ENCODE data around the genes SPACA6, ZNF432, ZNF415 and ZNF665.

GRCh38 chr19:51507794-51508243, 6.2 kb upstream of the SIGLEC12 start:
- RRBS, 2 experiments, result no CpG with 5 or more reads among the region's 4 CpGs

- RRBS, 2 experiments, result no CpG with 5 or more reads among the region's 17 CpGs
Measured at GRCh38 chr19:51693138-51694261, at the start of gene SPACA6. Gene SPACA6, plus strand, starts transcription at chr19:51693330.

DNA sequence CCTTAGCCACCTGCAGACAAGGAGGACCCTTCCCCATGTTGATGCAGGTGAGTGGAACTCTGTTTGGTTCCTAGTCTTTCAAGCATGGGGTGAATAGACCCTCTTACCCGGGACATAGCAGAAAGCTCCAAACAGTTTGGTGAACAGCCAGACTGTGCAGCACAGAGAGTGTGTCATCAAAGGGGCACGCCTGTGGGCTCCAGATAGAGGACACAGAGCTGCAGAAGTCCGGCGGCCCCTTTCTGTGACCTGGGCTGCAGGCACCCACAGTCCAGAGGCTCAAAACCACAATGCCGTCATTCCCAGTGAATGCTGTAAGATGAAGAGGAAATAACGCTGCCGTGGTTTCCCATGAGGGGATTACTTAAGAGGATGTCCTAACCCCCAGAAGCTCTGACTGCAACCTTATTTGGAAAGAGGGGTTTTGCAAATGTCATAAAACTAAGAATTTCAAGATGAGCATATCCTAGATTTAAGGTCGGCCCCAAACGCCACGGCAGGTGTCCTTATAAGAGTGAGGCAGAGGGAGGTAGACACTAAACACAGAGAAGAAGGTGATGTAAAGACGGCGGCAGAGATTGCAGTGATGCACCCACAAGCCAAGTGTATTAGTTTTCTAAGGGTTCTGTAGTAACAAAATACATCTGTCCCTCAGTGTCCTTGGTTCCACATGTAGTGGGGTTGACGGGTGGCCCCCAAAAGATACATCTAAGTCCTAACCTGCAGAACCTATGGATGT, 12.3 kb upstream of the HAS1 start:
- RRBS, 2 experiments, result 0% methylated on average over 2 of the region's 13 CpGs

- RRBS, 2 experiments, result no CpG with 5 or more reads among the region's 3 CpGs
Measured at GRCh38 chr19:52046683-52047352, 1.8 kb downstream of the ZNF432 start.

- RRBS, 2 experiments, result under 1 to 2% methylated on average over 10 of the region's 60 CpGs
Measured at GRCh38 chr19:52048479-52049545, at the start of gene ZNF432. Gene ZNF432, minus strand, starts transcription at chr19:52048838.

DNA sequence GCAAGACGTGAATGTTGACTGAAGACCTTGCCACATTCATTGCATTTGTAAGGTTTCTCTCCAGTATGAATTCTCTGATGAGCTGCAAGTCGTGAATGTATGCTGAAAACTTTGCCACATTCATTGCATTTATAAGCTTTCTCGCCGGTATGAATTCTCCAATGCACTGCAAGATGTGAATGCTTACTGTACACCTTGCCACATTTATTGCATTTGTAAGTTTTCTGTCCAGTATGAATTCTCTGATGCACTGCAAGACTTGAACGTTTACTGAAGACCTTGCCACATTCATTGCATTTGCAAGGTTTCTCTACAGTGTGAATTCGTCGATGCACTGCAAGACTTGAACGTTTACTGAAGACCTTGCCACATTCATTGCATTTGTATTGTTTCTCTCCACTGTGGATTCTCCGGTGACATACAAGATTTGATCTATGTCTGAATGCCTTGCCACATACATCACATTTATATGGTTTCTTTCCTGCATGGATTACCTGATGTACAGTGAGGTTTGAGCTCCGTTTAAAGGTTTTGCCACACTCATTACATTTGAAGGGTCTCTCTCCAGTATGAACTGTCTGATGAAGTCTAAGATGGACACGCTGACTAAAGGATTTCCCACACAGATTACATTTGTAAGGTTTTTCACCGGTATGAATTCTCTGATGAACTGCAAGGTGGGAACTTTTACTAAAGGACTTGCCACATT, 20.2 kb upstream of the ZNF841 start:
- RRBS, 2 experiments, result no CpG with 5 or more reads among the region's 12 CpGs

DNA sequence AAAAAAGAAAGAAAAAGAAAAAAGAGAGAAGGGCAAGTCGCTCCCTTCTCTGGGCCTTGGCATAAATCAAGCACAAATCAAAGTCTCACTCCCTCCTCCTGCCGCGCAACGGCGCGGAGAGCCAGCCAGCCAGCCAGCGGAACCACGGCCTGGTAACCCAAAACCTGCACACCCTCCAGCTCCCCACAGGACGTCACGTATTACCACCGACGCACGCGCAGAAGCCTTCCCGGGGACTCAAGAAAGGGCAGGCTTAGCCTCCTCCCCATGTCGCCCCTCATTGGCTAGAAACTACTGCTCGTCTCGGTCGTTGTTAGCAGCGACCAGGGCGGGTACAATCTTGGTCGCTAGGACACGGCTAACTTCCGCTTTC, 400 bp upstream of the PPP2R1A start:
- RRBS, 2 experiments, result no CpG with 5 or more reads among the region's 24 CpGs

DNA sequence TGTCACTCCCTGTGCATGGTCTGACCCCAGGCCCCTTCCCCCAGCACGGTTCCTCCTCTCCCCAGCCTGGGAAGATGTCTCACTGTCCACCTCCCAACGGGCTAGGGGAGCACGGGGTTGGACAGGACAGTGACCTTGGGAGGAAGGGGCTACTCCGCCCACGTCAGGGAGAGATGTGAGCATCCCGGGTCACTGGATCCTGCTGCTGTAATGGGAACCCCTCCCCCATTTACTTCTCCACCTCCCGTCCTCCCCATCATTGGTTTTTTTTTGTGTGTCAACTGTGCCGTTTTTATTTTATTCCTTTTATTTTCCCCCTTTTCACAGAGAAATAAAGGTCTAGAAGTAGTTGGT, 36.2 kb downstream of the PPP2R1A start:
- RRBS, 2 experiments, result no CpG with 5 or more reads among the region's 8 CpGs

- RRBS, 2 experiments, result no CpG with 5 or more reads among the region's 9 CpGs
Measured at GRCh38 chr19:52228076-52228748, 38.4 kb downstream of the PPP2R1A start.

GRCh38 chr19:52230876-52231517, 38.4 kb upstream of the ZNF766 start:
- RRBS, 2 experiments, result no CpG with 5 or more reads among the region's 1 CpG

DNA sequence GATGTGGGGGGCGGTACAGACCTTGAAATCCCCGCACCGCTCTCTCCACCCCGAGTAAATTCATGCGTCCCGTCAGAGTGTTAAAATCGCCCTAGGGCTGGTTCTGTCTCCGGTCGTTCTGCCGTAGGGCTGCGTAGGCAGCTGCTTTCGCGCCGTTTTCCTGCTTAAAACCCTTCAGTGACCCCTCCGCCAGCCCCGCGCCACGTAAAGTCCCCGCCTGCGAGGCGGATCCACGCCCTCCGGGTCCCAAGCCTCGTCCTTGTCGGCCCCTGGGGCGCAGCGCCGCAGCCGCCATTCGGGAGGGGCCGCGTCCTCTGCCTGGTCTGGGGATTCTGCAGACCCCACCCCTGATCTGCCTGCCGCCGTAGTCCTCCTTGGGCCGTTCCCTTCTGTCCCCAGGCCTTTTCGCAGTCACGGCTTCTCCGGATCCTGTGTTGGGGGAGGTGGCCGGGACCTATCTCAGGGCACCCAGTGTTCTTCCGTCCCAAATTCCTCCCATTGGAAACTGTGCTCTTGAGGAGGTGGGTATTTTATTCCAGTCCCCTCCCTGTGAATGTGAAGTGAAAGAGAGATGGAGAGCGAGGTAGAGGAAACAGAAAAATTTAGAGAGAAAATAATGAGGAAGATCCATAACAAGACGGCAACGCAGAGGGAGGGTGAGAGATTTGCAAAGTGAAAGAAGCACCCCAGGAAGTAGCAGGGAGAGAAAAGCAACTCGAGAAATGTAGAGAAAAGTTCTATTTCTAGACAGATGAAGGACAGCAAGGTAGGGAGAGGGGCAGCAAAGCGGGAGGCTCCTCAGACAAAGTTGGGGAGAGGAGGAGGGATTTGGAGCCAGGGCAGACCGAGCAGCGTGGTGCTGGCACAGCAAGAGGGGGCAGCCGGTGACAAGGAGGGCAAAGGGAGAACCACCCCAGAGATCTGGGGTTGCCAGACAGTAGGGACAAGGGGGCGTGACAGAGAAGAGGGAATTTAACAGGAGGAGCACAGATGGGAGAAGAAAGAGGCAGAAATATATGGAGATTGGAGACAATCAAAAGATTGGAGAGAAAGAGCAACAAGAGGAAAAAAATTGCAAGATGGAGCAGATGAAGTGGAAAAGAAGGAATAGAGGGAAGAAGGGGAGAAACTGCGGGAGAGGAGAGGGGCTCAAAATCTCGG, 688 bp downstream of the ZNF766 start:
- RRBS, 2 experiments, result 2 to 4% methylated on average over 3 of the region's 51 CpGs

DNA sequence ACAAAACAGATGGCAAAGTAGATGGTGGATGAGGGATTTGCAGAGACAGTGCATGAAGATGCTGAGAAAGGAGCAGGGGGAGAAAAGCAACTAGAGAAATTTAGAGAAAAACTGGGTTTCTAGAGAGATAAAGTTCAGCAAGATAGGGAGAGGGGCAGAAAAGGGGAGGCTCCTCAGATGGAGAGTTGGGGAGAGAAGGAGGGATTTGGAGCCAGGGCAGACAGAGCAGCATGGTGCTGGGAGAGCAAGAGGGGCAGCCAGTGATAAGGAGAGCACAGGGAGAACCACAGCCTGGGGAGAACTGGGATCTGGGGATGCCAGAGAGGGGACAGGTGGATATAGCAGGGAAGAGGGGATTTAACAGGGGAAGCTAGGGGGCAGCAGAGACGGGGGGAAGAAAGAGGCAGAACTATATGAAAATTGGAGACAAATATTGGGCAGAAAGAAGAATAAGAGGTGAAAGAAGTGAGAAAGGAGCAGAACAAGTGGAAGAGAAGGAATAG, 6.7 kb upstream of the ZNF528 start:
- RRBS, 2 experiments, result no CpG with 5 or more reads among the region's 1 CpG

DNA sequence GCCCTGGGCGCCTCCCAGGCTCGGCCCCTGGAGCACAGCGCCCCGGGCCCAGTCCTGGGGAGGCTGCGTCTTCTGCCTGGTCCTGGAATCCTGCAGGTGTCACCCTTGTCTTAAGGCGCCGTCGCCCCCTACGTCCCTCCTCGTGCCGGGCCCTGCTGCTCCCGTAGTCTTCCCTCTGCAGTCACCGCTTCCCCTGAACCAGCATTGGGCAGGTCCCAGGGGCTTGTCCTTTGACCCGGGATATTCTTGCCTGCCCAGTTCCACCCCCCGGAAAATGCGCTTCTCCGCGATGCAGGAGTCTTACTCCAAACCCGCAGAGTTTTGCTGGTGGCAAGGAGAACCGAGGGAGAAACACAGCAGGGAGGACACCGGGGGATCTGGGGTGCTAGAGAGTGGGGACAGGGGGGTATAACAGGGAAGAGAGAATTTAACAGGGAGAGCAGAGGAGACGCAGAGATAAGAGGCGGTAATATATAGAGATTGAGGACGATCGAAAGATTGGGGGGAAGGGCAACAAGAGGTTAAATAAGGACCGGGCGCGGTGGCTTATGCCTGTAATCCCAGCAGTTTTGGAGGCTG, 34.2 kb upstream of the ZNF808 start:
- RRBS, 2 experiments, result 22 to 26% methylated on average over 3 of the region's 28 CpGs

DNA sequence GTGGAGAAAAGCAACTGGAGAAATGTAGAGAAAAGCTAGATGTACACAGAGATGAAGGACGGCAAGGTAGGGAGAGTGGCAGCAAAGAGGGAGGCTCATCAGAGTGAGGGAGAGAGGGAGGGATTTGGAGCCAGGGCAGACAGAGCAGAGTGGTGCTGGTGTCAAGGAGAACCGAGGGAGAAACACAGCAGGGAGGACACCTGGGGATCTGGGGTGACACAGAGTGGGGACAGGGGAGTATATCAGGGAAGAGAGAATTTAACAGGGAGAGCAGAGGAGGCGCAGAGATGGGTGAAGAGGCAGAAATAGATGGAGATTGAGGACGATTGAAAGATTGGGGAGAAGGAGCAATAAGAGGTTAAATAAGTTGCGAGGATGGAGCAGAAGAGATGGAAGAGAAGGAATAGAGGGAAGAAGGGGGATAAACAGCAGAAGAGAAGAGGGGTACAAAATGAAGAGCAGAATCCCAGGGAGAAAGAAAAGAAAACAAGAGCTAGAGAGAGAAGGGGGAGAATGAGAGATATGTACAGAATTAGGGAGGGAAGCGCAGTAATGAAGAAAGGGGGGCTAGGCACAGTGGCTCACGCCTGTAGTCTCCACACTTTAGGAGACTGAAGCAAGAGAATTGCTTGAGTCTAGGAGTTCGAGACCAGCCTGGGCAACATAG, 1.2 kb downstream of the ZNF808 start:
- RRBS, 2 experiments, result no CpG with 5 or more reads among the region's 8 CpGs

DNA sequence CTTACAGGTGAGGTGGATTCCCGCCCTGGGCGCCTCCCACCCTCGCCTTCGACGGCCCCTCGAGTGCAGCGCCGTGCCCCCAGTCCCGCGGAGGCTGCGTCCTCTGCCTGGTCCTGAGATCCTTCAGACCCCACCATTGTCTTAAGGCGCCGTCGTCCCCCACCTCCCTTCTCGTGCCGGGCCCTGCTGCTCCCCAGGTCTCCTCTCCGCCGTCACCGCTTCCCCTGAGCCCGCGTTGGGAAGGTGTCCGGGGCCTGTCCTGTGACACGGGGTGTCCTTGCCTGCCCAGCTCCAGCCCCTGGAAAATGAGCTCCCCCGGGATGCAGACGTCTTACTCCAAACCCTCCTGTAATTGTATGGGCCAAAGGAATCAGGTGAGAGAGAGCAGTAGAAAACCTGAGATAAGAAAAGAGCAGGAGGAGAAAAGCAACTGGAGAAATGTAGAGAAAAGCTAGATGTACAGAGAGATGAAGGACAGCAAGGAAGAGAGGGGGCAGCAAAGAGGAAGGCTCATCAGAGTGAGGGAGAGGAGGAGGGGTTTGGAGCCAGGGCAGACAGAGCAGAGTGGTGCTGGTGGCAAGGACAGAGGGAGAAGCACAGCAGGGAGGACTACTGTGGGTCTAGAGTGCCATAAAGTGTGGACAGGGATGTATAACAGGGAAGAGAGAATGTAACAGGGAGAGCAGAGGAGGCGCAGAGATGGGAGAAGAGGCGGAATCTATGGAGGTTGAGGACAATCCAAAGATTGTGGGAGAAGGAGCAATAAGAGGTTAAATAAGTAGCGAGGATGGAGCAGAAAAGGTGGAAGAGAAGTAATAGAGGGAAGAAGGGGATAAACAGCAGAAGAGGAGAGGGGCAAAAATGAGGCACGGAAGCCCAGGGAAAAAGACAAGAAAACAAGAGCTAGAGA, 31.8 kb downstream of the ZNF701 start:
- RRBS, 2 experiments, result no CpG with 5 or more reads among the region's 29 CpGs

DNA sequence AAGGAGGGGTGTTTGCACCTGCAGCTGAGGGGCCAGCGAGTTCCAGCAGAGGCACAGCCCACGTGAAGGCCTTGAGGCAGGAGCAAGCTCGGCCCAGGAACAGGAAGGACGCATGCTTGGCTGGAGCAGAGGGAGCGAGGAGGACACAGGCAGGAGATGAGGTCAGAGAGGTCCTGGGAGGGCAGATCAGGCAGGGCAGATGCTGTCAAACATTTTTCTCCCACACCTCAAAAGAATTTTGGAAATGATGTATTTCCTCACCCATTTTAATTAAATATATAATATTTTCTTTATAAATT, 9.3 kb downstream of the ZNF415 start:
- RRBS, 2 experiments, result no CpG with 5 or more reads among the region's 5 CpGs

GRCh38 chr19:53132577-53133289, at the start of gene ZNF415:
Gene ZNF415, minus strand, starts transcription at chr19:53132910.
- RRBS, 2 experiments, result 2 to 15% methylated on average over 4 of the region's 32 CpGs

- RRBS, 2 experiments, result 1 to 8% methylated on average over 6 to 10 of the region's 36 CpGs
Measured at GRCh38 chr19:53193109-53193802, at the start of gene ZNF665. Gene ZNF665, minus strand, starts transcription at chr19:53193358.

- RRBS, 2 experiments, result no CpG with 5 or more reads among the region's 11 CpGs
Measured at GRCh38 chr19:53422972-53423409, 8.8 kb upstream of the ZNF761 start.

GRCh38 chr19:53463251-53463837, 4.2 kb upstream of the ZNF813 start:
- RRBS, 2 experiments, result 38 to 52% methylated on average over 6 to 11 of the region's 25 CpGs